Brain (tissue), 1 donor: Measurements from ENCODE around the genes PSMC3 and PTPRJ.

- RRBS: no CpG with 5 or more reads among the region's 10 CpGs
Observed at GRCh38 chr11:47325633-47326229, 26.8 kb downstream of the MYBPC3 start.

DNA sequence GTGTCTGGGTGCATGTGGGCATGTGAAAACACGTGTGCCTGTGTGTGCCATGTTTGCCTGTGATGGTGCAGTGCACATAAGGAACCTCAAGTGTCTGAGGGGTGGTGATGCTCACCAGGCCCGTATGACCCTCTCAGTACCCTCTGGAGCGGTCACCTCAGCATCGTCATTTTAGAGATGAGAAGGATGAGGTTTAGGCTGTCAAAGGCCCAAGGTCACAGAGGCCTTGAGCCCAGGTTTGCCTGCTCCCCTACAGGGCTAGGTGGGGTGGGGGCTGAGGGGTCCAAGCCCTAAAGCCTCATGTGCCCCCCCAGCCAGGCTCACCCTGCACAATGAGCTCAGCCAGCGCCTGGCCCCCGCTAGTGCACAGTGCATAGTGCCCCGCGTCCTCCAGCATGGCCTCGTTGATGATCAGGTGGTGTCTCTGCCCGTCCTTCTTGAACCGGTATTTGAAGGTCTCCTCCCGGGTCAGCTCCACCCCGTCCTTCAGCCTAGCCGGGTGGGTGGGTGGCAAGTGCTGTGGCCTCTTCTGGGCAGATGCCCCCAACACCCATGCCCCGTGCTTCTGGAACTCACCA lies 10.2 kb downstream of the MYBPC3 start:
- RRBS: no CpG with 5 or more reads among the region's 15 CpGs

GRCh38 chr11:47365059-47365495 lies 12.6 kb upstream of the MYBPC3 start:
- RRBS: no CpG with 5 or more reads among the region's 5 CpGs

DNA sequence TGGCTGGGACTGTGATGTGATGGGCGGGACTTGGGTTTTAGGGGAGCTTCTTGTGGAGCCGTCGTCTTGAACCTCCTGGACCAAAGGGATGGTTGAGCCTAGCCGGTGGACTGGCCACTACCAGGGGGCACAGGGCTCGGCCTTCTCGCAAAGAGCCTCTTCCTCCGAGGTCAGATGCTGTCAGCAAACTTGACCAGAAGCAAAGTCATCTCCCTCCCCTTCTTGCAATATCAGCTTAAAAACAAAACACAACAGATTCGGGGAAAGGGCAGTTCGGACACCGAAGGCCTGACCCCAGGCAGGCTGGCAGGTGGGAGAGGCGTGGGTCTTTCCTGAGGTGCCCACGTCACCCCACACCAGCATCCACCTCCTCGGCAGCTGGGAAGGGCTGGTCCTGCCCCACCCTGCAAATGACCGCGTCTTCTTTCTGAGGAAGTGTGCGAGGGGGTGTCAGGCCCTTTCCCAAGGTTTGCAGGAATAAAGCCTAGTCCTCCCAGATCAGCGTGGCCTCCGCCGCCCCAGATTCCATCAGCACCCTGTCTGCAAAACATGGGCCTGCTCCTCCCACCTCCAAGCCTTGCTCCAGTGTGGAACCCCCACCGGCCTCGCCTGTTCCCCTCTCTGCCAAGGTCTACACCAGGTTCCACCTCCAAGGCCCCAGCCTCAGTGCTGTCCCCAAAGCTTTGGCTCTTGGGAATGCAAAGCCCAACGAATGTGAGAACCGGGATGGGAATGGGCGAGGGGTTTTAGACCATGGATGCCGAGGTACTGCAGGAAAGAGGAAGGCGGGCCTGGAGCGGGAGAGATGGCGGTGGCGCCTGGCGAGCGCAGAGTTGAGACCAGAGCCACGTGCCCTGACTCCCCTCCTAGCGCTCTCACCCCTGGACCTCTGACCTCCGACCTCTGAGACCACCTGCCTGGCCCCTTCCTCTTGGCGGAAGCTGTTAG lies 14.4 kb upstream of the SLC39A13 start:
- RRBS: no CpG with 5 or more reads among the region's 35 CpGs

- RRBS: under 1% methylated on average over 15 of the region's 50 CpGs
Observed at GRCh38 chr11:47425759-47426526, at the start of gene PSMC3. Gene PSMC3, minus strand, starts transcription at chr11:47426439.

DNA sequence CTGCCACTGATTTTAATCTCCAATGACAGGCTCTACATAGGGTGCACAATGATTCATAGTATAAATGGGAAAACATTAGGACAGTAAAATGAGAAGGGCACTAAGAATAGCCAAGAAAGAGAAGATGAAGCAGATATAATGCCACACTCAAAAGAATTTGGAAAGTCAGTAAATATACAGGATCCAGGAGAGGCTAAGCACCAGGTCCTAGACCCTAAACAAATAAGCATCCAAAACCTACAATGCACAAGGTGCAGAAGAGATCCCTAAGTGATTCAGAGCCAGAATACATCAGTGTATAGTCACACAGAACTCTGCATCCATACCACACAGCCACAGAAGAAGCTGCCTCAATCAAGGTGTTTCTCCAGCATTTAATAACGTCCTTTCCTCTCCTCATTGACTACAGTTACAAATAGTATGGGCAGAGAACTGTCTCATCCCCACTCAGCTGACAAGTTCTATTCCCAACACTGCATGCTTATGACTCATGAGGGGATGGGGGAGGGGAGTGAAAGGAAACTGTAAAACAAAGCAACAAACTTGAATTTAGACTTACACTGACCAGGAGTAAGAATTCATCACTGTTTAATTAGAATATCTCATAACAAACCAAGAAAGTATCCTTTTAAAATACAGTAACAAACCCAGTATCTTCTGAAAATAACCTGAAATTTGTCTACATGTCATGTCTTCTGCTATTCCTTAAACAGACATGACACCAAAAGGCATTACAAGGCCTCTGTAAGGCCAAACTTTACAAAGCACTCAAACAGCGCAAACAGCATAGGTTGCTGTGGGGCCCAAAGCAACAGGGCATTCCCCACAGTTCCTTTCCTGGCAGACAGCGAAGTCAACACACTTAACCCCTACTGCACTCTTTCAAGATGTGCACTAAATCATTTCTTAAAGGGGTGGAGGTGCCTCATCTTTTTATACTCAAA lies 29.4 kb downstream of the CELF1 start:
- RRBS: no CpG with 5 or more reads among the region's 3 CpGs

GRCh38 chr11:47587134-47588473 lies 1.1 kb downstream of the FAM180B start:
- RRBS: no CpG with 5 or more reads among the region's 22 CpGs

GRCh38 chr11:47640604-47640917 lies 1.8 kb downstream of the MTCH2 start:
- RRBS: no CpG with 5 or more reads among the region's 5 CpGs

GRCh38 chr11:47731292-47732189 lies 16.4 kb upstream of the AGBL2 start:
- RRBS: no CpG with 5 or more reads among the region's 12 CpGs

DNA sequence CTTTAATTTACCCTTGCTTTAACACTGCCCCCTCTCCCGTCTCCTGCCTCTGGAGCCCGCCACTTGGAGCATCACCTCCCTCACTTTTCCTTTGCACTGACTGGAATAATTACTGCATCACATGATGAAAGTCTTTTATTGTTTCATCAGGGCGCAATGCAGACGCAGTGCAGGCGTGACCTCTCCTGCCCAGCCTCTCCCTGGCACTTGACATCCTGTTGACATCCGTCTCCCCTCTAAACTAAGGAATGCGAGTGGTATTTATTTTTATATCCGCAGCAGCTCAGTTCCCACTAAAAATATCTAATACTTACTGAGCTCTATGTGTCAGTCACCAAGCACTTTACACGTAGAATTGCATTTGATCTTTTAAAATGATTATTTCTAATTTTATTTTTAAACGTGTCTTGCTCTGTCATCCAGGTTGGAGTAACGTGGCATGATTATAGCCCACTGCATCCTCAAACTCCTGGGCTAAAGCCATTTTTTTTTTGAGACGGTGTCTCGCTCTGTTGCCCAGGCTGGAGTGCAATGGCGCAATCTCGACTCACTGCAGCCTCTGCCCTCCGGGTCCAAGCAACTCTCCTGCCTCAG lies 1.3 kb upstream of the FNBP4 start:
- RRBS: no CpG with 5 or more reads among the region's 16 CpGs

DNA sequence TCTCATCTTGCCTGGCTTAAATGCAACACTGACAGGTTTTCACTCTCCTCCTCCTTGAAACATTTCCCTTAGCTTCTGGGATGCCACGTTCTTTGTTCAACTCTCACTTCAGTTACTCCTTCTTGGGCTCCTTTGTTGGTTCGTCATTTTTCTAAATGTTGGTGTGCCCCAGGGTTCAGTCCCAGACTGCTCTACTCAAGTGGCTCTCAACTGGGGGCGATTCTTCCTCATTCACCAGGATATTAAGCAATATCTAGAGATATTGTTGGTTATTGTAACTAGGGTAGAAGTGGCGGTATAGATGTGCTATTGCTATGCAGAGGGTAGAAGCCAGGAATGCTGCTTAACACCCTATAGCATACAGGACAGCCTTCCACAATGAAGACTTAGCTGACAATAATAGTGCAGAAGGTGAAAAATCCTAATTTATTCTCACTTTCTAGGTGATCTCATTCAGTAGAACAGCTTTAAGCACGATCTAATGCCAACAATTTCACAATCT lies 4.8 kb downstream of the NUP160 start:
- RRBS: no CpG with 5 or more reads among the region's 5 CpGs

DNA sequence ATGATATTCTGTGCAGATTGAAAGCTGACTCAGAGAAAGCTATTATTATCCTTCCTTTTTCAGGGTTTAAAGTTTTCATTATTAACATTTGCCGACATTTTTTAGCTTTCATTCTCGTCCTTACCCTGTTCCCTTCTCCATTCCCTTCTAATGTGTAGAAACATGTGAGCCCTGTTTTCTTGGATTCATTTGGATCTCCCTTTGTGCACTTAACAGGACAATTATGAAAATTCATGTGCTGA lies 16.9 kb upstream of the NUP160 start:
- RRBS: no CpG with 5 or more reads among the region's 2 CpGs

GRCh38 chr11:47980073-47981033 lies at the start of gene PTPRJ:
Gene PTPRJ, plus strand, starts transcription at chr11:47980559.
- RRBS: 2% methylated on average over 88 of the region's 130 CpGs

- RRBS: 2% methylated on average over 29 of the region's 58 CpGs
Observed at GRCh38 chr11:47981034-47981572, 744 bp downstream of the PTPRJ start.

GRCh38 chr11:47983106-47983852 lies 2.9 kb downstream of the PTPRJ start:
- RRBS: no CpG with 5 or more reads among the region's 7 CpGs

- RRBS: no CpG with 5 or more reads among the region's 3 CpGs
Observed at GRCh38 chr11:48006483-48006896, 26.1 kb downstream of the PTPRJ start.

DNA sequence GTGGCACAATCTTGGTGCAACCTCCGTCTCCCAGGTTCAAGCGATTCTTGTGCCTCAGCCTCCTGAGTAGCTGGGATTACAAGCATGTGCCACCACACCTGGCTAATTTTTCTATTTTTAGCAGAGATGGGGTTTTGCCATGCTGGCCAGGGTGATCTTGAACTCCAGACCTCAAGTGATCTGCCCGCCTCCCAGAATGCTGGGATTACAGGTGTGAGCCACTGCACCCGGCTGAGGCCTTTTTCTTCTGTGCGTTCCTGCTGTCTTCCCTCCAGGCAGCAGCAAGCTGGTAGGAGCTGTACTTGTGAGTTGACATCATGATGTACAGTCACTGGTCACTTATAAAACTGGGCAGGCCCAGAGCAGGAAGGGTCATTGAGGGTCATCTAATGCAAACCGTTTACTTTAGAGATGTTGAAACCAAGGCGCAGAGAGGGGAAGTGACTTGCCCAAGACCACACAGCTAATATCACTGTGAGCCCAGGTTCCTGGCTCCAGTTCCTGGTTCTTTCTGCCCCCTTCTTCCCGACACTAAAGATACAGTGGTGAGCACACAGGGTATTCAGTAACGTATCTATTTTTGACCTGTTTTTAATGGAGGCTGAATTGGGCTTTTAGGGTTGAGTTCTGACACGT lies 27.2 kb downstream of the PTPRJ start:
- RRBS: no CpG with 5 or more reads among the region's 10 CpGs

DNA sequence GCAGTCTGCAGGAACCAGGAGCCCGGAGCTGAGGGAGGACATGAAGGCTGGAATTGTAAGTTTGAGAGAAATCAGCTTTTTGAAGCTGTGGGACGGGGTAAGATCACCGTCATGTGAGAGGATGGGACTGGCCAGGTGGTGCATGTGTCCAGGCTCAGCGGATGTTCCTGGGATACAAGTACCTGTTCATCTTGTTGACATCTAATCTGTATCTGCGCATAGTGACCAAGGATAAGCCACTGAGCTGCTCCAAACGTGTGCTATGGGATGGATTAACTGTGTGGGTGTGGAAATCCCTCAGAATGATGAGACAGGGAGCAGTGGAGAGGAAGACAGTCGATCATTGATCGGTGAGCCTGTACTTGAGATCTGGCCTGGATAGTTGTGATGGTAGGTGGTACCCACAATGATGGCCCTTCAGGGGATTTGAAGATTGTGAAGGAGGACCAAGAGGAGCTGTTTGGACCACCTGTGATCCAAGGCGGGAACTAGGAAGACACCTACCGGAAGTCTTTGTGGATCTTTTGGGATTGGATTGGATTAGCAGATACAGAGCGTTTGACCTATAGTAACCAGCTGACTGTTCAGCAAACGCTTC lies 53.1 kb downstream of the PTPRJ start:
- RRBS: no CpG with 5 or more reads among the region's 12 CpGs

GRCh38 chr11:48043223-48043612 lies 62.9 kb downstream of the PTPRJ start:
- RRBS: no CpG with 5 or more reads among the region's 3 CpGs

- RRBS: no CpG with 5 or more reads among the region's 15 CpGs
Observed at GRCh38 chr11:48095852-48096688, 115.7 kb downstream of the PTPRJ start.